Fibroblast of villous mesenchyme (primary cell): ENCODE results near the genes TNFAIP2 and MARK3.

DNA sequence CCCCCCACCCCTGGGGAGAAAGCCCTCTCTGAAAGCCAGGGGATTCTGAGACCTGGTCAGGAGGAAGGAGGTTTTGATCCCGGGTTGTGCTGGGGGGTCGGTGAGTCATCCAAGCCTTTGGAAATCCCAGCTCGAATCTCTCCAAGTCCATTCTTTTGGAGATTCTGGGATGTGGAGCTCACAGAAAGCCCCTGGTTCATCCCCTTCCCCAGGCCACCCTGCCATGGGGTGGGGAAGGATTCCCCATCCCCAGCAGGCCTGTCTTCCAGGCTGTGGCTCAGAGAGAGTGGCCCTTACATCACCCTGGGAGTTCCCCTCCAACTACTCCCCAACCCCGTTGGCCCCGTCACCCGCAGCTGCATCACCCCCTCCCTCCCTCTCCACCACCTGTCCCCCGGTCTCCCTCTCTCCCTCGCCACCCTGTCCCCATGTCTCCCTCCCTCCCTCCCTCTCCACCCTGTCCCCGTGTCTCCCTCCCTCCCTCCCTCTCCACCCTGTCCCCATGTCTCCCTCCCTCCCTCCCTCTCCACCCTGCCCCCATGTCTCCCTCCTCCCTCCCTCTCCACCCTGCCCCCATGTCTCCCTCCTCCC, 14.3 kb downstream of the EXOC3L4 start:
- CAGE, long polyA plus RNA: no peak

DNA sequence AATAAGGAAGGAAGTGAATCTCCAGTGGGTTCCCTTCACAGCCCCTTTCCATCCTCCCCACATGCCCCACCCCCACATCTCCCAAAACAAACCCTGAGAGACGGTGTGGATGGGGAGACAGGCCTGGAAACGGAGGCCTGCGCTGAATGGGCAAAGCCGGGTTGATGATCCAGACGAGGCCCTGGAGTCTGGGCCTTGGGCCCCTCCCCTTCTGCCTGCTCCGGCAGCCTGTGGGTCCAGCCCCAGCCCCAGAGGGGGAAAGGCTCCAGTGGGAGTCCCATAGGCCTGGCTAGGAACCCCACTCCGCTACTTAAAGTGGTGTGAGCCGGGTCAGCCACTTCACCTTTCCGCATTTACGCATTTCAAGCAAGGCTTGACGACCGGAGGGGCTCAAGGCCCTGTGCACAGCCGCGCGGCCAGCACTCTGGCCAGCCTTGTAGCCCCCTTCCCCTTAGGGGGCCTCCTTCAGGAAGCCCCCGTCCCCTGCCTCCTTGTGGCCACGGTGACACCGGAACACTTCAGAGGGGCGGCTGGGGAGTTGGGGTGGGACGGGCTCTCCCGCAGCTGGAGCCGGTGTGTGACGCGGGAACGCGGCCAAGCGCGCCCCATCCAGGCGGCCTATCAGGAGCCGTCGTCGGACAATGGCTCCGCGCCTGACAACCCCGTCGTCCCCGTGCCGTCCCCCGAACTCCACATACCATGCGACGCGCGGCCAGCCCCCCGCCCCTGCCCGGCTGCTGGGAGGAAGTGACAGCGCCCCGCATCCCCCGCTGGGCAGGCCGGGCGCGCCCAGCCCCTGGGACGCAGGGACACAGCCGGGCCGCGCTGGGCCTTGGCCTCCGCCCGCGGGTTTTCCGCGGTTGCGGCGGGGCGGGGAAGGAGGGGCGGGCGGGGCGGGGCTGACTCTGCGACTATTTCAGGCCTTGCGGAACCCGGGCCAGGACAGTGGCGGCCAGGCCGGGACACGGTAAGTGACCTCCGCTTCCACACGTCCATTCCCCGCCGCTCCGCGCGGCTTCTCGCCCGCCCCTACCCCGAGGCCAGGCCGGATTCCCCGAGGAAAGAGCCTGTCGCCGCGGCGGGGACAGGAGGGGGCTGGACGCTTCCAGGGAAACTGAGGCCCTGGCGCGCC, at the start of gene TNFAIP2:
TNFAIP2 (plus strand) TSS at position 945 of the 1,132 bp plus-strand sequence.
- CAGE, long polyA plus RNA: no peak

DNA sequence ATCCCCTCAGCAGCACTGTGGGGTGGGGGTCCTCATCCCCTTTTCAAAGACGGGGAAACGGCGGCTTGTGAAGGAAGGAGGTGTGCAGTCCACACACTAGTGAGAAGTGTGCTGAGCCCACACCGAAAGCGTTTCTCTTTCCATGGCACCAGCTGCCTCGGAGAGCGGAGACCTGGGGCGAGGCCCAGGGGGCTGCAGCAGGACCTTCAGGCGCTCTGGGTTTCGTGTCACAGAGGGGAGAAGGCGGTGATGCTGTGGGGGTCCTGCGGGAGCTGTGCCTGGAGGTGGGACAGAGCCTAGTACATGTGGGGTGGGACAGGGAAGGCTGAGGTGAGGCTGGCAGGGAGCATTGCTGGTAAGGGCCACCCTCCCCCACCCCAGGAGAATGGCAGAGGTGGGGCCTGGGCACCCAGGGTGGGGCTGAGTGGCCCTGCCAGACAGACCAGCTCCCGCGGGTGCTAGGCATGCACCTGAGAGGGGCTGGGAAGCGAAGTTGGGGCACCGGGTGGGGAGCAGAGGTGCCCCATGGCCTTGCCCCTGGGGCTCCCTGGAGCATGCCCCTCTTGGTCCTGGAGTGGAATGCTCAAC, 1.1 kb downstream of the TNFAIP2 start:
- CAGE, long polyA plus RNA: no peak

DNA sequence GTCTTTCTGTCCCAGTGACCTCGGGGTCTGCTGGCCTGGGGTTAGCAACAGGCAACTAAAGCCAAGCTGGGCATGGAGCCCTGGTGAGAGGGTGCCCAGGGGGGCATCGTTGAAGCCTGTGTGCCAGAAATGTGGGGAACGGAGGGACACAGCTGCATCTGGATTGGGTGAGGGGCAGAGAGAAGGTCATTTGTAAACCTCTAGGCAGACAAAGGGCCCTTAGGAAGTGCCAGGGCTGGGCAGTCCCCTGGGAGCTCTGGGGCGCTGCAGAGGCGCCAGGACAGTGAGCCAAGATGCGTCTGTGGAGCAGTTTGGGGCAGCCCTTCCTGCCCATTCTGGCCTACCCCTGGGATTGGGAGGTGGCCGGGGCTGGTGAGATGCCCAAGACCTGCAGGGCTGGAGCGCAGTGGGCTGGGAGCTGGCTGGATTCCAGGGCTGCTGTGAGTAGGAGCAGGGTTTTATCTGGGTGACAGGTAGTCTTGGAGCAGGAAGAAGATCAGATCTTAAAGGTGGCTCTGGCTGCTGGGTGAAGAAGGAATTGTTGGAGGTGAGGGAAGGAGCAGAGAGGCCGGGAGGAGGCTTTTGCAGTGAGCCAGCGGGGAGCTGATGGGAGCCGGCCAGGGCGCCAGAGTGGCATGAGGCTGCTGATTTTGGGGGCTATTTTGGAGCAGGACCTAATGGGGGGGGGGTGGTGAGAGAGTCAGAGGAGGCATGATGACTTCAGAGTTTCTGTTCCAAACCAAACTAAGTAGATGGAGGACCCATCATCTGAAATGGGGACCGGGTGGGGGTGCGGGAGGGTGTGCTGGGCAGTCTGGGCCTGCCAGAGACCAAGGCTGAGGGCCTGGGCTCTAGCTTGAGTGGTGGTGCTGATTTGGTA, 5.8 kb downstream of the TNFAIP2 start:
- CAGE, long polyA plus RNA: no peak

DNA sequence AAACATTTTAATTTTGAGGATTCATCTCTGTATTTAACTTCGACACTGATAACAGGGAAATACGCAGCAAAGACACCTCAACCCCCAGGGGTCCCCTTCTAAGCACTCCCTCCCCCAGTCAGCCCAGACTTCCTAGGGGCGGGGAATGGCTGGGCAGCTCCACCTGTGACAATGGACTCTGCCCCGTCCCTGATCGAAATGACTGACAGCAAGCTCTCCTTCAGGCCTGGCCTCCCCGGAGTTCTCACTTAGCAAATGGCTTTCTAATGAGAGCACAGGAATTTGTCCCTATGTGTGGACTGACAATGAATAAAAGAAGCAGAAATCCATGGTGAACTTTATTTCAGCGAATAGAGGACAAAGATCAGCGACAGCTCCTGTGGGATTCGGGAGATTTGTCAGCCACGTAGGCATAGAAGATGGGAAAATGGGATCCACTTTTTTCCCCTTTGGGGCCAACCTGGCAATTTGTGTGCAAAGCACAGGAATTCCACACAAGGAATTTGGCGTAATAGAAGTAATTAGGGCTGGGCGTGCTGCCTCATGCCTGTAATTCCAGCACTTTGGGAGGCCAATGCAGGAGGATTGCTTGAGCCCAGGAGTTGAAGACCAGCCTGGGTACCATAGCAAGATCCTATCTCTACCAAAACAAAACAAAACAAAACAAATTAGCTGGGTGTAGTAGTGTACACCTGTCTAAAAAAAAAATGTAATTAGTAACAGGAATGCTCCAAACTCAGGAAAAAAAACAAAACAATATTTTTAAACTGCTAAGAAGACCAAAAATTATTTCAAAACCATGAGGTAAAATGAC, 63.8 kb downstream of the TNFAIP2 start:
- CAGE, long polyA plus RNA: no peak

- CAGE, long polyA plus RNA: no peak
Observed at GRCh38 chr14:103188814-103189504, 65.7 kb downstream of the TNFAIP2 start.

GRCh38 chr14:103189505-103189791, 66.2 kb downstream of the TNFAIP2 start:
- CAGE, long polyA plus RNA: no peak

- CAGE, long polyA plus RNA: no peak
Observed at GRCh38 chr14:103198505-103199166, 75.4 kb downstream of the TNFAIP2 start.

- CAGE, long polyA plus RNA: no peak
Observed at GRCh38 chr14:103243803-103244472, 90.1 kb upstream of the EIF5 start.

GRCh38 chr14:103361668-103362223, 23.5 kb upstream of the MARK3 start:
- CAGE, long polyA plus RNA: no peak

- CAGE, long polyA plus RNA: start-site peak on the plus strand at chr14:103385409-103385439, 45 and 152 reads in 2 replicates
Observed at GRCh38 chr14:103385310-103385562, at the start of gene MARK3. MARK3 (plus strand) TSS chr14:103385415.

- CAGE, long polyA plus RNA: no peak
Observed at GRCh38 chr14:103385563-103386622, 678 bp downstream of the MARK3 start.

DNA sequence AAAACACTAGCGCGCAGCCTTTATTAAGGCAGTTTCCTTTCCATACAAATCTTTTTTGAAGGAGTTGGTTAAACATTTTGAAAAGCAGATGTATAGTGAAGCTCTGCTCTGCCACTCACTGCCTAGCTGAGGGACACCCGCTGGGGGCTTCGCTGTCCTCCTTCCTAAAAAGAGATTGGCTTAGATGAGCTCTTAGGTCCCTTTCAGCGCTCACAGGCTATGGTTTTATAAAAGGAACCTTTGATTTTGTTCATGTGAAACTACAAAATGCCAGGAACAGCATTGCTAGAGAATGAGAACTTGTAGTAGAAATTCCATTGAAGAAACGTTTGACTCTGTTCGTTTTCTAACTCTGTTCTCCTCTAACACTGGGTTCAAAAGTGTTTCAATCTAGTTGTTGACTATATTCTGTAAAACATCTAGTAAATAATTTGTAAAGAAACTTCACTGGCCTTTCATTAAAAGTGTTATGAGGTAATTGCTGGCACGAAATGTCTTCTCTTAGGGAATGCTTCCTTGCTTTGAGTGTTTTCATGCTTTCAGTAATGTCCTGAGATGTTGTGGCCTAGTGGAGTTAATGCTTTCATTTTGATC, 1.5 kb downstream of the MARK3 start:
- CAGE, long polyA plus RNA: no peak

DNA sequence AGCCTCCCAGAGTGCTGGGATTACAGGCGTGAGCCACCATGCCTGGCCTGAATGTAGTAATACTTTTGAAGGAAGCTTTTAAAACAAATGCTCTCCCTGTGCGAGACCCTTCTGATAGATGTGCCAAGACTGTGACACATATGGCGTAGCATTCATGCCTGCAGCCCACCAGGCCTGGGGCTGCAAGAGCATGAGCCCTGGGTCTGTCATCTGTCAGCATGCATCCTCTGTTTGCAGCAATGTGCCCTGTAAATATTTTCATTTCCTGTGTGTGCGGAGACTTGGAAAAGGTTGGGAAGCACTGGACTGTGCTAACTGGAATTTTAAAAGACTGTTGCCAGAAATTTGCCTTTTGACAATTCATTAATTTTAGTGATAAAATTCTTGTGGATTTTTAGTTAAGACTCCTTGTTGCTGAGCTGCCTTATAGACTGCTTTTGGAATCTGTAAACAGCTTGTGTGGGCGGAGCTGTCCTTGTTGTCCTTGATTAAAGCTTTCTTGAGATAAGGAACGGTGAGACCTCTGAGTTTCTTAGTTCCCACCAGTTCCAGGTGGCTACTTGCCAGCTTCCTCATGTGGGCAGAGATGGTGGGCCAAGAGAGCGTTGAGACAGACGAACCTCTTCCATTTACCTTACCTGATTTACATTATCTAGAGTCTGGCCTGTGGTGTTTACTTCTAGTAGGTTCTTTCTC, 23.4 kb downstream of the MARK3 start:
- CAGE, long polyA plus RNA: no peak

DNA sequence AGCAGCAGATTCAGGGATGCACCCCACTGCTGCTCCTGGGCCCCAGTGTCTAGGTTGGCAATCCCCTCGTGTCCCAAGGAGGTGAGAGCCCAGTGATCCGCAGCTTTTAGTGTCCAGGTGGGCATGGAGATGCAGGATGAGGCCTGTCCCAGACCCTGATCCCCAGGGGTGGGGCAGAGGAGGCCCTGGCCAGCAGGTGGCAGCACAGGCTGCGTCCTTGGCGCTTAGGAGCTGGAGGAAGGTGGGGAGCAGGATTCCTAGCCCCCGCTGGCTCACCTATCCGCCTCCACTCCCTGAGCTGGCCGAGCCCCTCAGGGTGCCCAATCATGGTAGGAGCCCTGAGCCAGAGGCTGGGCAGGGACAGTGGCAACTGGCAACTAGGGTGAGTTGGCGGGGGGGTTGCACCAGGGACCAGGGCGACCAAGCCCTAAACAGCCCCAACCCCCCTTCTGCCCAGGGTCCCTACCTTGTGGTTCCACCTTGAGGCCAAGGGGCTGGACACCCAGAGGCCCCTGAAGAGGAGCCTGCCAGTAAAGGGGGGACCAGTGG, 4.0 kb downstream of the CKB start:
- CAGE, long polyA plus RNA: no peak

- CAGE, long polyA plus RNA: no peak
Observed at GRCh38 chr14:103528052-103528865, 737 bp upstream of the TRMT61A start.

DNA sequence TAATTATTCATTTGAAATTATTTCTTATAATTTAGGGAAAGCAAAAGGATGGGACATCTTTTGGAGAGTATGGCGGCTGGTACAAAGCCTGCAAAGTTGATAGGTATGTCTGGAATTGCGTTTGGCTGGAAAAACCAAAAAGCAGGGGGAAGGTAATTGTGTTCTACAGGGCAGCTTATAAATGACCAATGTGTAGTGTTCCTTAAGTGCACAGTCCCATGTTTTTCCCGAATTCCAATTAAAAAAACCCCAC, 39.7 kb downstream of the XRCC3 start:
- CAGE, long polyA plus RNA: no peak

DNA sequence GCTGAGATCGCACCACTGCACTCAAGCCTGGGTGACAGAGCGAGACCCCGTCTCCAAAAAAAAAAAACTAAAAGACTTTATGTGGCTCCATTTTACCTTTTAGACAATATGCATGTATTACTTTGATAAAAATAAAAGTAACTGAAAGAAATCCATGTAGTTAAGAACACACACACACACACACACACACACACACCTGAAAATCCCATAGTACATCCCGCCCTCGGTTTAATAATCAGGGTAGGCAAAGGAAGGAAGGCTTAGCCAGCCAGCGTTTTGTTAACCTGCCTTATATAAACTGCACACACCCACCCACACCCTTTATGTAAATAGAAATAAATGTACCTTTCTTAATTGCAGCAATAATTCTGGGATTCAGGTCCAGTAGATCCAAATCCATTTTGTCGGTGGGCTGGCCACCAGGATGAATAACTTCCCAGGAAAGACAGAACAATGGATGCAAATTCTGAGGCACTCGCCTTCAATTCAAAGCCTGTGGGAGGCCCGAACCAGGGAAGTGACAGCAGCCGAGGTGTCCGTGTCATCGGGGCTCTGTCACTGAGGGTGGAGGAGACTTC, 4.5 kb downstream of the XRCC3 start:
- CAGE, long polyA plus RNA: no peak

GRCh38 chr14:103771702-103772456, 56.3 kb downstream of the ZFYVE21 start:
- CAGE, long polyA plus RNA: no peak

DNA sequence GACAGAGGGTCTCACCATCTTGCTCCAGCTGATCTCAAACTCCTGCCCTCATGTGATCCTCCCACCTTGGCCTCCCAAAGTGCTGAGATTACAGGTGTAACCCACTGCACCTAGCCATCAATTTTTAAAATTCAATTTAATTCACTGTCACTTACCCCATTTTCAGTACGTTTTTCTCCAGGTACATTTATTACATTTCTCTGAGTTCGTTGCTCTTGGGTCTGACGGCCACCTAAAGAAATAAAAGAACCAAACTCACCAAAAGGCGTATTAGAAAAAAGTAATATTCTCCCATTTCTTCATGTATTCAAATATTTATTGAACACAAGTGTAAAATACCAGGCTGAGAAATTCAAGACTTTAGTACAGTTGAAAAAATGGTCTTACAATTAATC, 63.0 kb downstream of the ZFYVE21 start:
- CAGE, long polyA plus RNA: no peak